Zone of skin (tissue), 1 donor: ENCODE data around the genes DND1 and PCDHAC2.

GRCh38 chr5:139650701-139651709, 2.9 kb downstream of the CXXC5 start:
- RRBS: 14% methylated on average over 5 of the region's 25 CpGs

GRCh38 chr5:139671166-139672057, 23.3 kb downstream of the CXXC5 start:
- RRBS: 94% methylated on average over 6 of the region's 20 CpGs

GRCh38 chr5:139673881-139674344, 25.8 kb downstream of the CXXC5 start:
- RRBS: no CpG with 5 or more reads among the region's 6 CpGs

DNA sequence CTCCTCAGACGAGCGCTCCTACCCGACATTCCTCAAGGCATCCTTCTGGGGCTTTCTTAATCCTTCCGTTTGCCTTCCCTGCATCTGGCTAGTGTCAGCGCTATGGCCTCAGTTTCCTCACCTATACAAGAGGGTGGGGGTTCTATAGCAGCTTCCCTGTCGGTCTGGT, 63.4 kb downstream of the CXXC5 start:
- RRBS: no CpG with 5 or more reads among the region's 6 CpGs

DNA sequence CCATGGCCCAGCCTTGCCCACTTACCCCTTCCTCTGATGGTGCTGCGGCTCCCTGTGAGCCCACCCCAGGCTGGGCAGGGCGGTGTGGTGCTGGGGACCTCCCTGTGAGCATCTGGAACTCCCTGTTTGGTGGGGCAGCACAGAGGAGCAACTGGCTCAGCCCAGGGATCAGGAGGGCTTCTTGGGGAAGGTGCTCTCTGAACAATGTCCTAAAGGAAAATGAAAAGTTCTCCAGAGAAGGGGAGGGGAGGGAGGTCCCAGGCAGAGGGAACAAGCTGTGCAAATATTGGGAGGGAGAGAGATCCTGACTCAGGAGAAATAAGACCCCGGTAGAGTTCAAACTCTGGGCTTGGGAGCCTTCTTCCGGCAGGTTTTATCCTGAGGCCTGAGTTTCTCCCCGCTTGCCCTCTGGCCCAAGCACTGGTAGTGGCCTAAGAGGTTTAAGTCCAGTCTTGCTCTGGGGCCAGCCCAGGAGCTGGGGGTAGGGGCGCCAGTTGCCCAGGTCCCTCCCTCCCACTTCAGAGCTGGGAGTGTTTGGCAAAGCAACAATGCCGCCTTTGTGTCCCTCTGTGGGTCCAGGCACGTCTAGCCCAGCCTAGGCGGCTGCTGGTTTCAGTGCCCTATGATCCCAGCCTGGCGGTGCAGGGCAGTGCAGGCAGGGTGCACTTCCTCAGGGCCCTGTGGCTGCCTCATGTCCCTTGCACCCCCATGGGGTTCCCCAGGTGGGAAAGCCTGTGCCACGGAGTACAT, 62.0 kb upstream of the PSD2 start:
- RRBS: no CpG with 5 or more reads among the region's 11 CpGs

DNA sequence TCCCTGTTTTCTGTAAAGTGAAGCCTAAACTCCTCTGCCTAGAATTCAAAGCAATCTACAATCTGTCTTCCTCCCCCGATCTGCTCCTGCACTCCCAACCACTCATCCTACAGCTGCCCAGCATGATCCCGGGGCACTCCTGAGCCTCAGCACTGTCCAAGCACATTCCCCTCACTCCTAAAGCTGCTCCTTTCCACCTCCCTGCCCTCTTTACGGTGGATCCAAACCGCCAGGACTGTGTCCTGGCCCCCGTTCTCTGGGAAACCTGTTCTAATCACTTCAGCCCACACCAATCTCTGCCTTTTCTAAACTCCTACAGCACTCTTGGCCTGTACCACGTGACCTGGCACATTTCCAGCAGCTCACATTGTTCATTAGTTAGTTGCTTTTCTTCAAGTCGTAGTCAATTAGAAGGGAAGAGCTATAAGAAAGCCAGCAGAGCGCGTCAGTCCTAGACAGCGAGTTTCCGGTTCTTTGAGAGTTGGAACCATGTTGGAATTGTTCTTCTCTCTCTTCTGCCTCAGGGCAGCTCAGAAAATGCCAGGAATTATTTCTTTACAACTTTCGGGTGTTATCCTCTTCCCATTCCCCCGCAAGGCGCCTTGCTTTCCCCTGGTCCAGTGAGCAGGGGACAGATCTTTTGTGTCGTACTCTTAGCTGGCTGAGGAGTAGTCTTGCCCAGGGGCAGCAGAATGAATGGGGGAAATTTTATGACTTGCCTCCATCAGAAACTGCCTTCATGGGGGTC, 60.8 kb downstream of the NRG2 start:
- RRBS: no CpG with 5 or more reads among the region's 15 CpGs

GRCh38 chr5:140240876-140242133, 61.6 kb downstream of the PFDN1 start:
- RRBS: no CpG with 5 or more reads among the region's 15 CpGs

DNA sequence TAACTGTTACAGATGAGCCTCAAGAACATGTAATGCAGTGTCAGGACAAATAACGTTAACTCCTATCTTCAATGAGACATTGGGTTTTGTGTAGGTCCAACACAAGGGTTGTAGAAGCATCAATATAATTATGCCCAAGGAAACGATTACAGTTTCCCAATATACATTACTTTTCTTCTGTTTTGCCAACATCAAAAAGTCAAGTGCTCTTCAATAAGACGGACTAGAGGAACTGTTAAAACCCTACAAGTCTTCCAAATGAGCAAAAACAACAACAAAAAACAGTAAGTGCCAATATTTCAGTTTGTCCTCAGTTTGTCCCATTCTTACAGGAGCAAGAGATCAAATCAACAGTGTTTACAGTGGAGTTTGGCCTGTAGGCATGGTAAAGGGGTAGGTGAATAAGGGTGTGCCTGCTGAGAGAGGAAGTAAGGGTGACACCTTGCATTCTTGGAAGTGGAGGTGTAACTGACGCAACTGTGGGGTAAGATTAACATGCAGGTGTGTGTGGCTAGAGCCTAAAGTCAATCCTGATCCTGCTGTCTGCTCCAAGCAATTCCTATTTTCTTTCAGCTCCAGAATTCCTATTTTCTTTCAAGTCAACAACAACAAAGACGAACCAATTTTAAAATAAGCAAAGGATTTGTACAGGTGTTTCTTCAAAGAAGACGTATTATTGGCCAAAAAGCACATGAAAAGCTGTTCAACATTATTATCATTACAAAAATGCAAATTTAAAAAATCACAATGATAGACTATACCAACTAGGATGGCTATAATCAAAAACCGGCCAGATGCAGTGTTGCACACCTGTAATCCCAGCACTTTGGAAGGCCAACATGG, 43.4 kb downstream of the PFDN1 start:
- RRBS: no CpG with 5 or more reads among the region's 7 CpGs

DNA sequence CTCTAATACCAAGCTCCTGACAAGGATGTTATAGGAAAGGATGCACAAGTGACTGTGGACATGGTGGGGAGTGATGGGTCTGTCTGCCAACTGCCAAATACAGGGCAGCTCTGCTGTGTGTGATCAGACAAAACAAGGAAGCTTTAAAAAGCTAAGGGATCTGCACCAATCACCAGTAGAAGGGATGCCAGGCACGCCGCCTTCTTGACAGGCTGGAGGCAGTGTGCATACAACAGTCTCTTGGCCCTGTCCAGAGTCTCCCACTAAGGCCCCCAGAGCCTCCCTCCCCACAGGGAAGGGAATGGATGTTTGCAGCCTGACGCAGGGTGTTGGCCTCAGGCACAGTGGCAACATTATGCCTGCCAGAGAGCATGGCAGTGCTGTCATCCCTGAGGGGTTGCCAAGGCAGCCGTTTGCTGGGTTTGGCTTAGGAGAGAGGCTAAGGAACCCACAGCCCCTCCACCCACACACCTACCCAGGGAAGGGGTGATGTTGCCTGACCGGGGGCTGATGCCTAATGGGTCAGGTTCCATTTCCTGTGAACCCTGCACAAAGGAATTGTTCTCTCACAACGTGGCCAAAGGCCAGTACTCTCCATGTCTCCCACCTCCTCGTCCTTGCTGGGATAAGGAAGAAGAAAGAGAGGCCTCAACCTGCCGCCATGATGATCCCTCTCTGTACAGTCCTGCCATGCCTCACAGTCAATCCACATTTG, 4.8 kb downstream of the HBEGF start:
- RRBS: no CpG with 5 or more reads among the region's 8 CpGs

DNA sequence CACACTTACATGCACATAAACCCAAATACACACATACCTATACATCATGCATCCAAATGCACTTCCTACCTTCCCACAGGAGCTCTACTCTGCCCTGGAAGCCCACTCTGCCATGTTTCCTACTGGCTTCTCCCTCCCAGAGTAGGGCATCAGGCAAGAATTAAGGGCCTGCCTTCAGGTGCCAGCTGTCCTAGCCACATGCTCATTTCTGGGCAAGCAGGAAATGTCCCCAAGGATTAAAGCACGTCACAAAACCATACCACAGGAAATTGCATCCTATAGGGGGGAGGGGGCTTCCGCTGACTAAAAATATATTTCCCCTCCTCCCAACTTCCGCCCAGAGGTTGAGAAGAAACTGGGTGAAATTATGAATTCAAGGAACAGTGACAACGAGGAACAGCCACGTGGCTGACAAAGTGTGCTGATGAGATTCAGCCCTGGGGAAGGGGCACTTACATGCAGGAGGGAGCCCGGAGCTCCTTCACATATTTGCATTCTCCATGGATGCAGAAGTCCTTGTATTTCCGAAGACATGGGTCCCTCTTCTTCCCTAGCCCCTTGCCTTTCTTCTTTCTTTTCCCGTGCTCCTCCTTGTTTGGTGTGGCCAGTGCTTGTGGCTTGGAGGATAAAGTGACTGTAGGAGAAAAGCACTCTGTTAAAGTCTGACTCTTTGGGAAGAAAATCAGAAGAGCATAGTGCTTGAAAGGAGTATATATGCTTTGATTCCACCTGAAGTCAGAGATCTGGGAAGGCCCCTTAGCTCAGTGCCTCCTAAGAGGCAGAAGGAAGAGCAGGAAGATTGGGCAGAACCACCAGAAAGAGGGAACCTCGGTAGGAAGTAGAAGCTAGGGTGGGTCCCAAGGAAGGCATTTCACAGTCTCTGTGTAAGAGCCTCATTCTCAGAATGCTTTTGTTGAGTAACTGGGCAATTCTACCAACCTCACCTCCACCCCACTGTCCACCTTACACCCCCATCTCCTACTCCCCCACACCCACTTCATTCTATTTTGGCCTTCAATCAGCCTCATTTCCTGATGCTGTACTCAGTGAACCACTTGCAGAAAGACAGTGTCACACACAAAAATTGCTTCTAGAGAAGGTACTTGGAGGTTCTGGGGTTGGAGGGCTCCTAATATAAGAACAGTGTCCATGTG, 3.8 kb downstream of the HBEGF start:
- RRBS: no CpG with 5 or more reads among the region's 9 CpGs

DNA sequence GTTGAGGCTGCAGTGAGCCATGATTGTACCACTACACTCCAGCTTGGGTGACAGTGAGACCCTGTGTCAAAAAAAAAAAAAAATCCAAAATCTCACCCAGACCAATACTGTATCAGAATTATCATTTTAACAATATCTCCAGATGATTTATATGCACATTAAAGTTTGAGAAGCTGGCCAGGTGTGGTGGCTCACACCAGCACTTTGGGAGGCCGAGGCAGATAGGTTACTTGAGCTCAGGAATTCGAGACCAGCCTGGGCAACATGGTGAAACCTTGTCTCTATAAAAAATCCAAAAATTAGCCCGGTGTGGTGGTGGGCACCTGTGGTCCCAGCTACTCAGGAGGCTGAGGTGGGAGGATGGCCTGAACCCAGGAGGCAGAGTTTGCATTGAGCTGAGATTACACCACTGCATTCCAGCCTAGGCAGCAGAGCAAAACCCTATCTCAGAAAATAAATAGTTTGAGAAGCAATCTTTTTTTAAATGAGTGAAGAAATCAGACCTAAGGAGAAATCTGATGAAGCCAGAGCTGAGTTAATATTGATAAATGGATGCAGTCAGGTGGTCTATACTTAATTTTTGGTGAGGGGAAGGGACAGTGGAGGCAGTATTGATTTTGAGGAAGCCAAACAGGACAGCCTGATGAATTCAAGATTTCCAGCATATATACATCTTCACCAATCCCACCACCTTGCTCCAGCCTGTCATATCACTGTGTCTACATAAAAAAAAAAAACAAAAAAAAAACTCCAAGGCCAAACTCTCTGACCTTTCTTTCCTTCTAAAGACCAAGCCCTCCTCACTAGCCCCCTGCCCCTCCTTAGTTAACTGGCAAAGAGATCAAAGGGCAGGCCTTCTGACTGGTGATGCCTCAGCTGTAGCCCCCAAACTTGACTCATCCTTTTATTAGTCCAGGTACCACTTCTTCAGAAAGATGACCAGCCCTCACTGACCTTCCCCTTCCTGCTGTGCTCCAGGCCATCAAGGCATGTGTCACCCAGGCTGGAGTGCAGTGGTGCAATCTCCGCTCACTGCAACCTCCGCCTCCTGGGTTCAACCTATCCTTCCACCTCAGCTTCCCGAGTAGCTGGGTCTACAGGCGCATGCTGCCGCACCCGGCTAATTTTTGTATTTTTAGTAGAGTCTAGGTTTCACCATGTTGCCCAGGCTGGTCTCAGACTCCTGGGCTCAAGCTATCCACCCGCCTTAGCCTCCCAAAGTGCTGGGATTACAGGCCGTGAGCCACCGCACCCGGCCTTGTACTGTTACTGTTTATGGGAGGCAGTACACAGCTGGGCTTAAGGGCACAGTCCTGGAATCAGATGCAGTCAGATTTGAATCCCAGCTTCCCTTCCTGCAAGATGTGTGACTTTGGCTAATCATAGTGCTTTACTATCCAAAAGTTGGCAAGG, 1.0 kb upstream of the EIF4EBP3 start:
- RRBS: no CpG with 5 or more reads among the region's 13 CpGs

DNA sequence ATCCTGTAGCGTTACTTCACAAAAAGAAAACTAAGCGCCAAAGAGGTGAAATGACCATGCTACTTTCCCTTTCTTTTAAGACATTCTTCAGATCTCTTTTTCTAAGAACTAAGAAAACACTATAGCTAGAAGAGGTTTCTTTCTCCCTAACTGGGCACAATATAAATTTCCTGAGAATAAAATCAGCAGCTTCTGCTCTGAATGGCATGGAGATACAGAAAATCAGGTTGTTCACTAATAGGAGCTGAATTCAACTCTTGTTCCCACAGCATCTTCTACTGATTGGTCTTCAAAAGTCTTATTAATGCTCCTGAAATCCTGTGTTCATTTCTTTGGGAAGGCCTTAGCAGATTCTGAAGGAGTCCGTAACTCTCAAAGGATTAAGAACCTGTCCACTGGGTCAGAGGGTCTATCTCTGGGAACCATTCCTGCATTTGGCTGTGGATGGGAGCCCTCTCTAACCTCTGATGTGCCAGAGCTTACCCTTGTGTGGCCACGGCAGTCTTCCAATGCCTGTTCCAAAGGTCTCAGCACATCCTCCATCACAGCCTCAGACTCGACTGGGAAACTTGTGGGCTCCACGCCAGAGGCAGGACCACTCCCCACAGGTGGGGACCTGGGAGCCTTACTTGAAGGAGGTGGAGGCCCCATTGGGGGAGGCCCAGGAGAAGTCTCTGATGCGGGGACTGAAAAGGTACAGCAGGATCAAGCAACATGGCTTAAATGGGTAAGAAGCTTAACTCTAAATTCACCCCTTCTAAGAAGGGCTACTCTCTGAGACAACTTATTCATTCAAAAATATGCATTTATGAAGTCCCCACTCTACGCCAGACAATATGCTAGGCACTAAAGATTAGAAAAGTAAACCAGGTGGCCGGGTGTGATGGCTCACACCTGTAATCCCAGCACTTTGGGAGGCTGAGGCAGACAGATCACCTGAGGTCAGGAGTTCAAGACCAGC, 4.3 kb downstream of the EIF4EBP3 start:
- RRBS: no CpG with 5 or more reads among the region's 9 CpGs

DNA sequence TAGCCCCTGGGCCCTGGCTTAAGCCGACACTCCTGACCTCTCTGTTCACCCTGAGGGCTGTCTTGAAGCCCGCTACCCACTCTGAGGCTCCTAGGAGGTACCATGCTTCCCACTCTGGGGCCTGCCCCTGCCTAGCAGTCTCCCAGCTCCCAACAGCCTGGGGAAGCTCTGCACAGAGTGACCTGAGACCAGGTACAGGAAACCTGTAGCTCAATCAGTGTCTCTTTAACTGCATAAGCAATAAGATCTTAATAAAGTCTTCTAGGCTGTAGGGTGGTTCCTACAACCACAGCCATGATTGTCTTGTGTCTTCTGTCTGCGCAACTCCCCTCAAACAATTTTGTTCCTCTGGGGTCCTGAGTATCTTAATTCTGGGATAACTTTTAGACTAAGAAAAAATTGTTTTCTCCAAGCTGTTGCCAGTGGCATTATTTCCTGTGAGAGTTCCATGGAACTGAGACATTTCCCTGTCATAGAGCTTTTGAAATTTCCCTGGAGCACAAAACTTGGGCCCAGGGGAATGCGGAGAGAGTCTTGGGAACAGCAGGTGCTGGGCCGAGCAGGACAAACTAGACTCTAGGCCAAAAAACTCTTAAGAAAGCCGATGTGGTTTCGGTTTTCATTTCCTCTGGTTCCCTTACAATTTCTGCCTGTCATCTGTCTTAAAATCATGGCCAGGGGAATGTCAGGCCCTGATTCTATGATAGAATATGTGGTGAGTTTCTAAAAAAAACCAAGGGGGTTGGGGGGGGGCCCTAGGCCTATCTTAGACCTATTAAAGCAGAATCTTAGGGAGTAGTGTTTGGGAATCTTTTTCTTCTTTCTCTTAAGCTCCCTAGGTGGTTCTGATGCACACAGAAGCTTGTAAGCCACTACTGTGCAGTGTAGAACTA, 4.4 kb downstream of the SLC35A4 start:
- RRBS: no CpG with 5 or more reads among the region's 7 CpGs

DNA sequence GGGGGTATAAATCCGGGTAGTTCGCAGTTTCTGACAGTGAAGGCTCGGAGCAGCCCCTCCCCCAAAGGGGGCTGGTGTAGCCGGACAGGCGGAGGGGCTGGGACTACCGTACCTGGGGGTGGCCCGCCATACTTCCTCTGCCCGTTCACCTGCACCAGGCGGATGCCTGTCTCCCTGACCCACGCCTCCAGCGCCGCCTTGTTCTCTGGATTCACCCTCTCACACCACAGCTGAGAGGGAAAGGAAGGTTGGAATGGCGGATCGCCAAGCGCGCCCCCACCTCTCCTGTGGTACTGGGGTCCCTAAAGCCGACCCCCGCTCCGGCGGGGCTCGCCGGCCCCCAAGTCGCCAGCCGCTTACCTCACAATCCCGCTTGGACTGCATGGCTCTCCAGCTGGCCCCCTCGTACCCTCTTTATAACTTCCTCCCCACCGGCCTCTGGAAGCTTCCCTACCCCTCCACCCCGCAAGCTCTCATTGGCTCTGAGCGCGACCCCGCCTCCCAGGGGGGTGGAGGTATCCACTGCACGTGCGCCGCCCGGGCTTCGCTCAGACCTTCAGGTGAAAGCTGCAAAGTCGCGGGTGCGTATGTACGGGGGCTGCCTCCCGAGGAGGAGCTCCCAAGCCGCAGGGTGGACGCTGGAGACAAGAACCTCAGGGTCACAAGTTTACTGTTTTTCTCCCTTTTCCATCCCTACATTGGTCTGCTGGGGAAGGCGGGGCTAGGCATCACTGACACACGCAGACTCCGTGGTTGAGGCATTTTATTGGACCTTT, at the start of gene DND1:
DND1 (minus strand) TSS at position 418 of the 776 bp plus-strand sequence.
- RRBS: 81% methylated on average over 6 of the region's 46 CpGs

GRCh38 chr5:140674592-140675242, 1.3 kb upstream of the DND1 start:
- RRBS: no CpG with 5 or more reads among the region's 7 CpGs

- RRBS: no CpG with 5 or more reads among the region's 2 CpGs
These were observed 1.6 kb downstream of the ZMAT2 start for GRCh38 chr5:140701951-140702215.

- RRBS: no CpG with 5 or more reads among the region's 5 CpGs
These were observed 1.9 kb upstream of the PCDHAC2 start for GRCh38 chr5:140964250-140964984.

DNA sequence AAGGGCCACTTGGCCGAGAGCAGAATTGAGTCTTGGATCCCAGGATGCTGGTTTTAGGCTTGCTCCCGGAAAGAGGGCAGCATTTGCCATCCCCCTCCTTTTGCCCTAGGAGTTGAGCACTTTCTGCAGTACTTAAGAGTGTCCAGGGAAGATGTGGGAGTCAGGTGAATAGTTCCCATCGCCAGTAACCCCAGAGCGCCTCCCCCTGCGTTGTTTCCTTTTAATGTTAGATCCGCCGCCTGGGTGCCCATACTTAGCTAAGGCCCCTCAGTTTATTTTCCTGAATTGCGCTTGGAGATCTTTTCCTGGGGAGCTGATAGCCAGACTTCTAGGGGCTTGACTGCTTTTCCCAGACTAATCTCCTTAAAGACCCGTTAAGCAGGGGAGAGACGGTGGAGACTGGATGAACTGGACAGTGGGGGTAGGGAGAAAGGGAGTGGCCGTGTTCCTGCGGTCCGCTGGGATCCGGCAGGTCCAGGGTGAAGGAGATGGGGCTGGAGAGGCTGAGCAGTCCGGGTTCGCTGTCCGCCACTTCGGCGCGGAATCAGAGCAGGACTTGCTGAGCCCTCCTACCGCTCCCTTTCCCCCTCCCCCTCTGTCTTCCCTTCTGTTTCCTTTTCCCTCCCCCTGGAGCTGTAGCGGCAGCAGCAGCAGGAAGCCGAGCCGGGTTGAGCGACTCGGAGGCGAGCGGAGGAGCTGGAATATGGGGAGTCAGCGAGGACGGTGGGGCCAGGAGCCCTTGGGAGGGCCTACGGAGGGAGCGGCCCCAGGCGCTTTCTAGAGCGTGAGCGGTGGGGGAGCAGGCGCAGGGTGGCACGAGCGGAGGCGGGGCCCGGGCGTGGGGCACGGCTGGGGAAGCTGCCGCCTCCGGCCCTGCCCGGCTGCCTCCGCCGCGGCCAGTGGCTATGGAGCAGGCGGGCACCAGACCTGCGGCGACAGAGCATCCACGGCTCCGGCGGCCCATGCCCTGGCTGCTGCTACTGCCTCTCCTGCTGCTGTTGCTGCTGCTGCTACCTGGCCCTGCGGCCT, at the start of gene PCDHAC2:
PCDHAC2 (plus strand) TSS at position 615 of the 1,029 bp plus-strand sequence.
- RRBS: 2% methylated on average over 16 of the region's 55 CpGs

- RRBS: no CpG with 5 or more reads among the region's 3 CpGs
These were observed 19.9 kb downstream of the PCDHAC2 start for GRCh38 chr5:140986126-140986536.

DNA sequence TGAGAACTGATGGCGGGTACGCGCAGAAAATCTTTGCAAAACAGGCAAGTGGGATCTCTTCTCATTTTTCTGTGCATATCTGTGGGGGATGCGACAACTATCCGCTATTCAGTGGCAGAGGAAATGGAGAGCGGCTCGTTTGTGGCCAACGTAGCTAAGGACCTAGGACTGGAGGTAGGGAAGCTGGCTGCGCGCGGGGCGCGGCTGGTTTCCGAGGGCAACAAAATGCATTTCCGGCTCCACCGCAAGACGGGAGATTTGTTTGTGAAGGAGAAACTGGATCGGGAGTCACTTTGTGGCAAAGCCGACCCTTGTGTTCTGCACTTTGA, 252 bp downstream of the PCDHB1 start:
- RRBS: 2% methylated on average over 3 of the region's 19 CpGs